Heart (tissue), 3 donors: ENCODE results near the gene ENSG00000284691.

DNA sequence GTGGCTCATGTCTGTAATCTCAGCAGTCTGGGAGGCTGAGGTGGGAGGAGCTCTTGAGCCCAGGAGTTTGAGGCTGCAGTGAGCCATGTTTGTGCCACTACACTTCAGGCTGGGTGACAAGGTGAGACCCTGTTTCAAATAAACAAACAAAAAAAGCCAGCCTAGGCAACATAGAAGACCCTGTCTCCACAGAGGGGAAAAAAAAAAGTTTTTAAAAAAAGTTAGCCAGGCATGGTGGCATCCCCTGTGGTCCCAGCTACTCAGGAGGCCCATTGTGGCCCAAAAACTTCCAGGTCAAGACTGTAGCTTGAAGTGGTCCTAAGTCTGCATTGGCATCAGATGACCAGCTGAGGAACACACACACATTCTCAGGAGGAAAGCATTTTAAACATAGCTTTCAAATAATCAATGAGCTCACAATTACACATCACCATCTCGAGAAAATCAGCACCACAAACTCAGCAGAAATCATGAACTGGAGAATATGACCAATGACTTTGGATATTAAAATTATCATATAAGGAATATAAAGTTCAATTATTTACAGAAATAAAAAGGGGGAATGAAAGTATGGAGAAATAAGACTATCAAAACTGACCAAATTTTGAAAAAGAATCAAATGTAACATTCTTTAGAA, 17.7 kb downstream of the ZNF746 start:
- RAMPAGE, long total RNA, 2 experiments = no peak in any of the 2 experiments

GRCh38 chr7:149493965-149494786, 3.4 kb downstream of the ZNF746 start:
- RAMPAGE, long total RNA, 2 experiments = no peak in any of the 2 experiments

- RAMPAGE, long total RNA, 2 experiments = no peak in any of the 2 experiments
Observed at GRCh38 chr7:149561470-149561857, 63.9 kb upstream of the ZNF746 start.

DNA sequence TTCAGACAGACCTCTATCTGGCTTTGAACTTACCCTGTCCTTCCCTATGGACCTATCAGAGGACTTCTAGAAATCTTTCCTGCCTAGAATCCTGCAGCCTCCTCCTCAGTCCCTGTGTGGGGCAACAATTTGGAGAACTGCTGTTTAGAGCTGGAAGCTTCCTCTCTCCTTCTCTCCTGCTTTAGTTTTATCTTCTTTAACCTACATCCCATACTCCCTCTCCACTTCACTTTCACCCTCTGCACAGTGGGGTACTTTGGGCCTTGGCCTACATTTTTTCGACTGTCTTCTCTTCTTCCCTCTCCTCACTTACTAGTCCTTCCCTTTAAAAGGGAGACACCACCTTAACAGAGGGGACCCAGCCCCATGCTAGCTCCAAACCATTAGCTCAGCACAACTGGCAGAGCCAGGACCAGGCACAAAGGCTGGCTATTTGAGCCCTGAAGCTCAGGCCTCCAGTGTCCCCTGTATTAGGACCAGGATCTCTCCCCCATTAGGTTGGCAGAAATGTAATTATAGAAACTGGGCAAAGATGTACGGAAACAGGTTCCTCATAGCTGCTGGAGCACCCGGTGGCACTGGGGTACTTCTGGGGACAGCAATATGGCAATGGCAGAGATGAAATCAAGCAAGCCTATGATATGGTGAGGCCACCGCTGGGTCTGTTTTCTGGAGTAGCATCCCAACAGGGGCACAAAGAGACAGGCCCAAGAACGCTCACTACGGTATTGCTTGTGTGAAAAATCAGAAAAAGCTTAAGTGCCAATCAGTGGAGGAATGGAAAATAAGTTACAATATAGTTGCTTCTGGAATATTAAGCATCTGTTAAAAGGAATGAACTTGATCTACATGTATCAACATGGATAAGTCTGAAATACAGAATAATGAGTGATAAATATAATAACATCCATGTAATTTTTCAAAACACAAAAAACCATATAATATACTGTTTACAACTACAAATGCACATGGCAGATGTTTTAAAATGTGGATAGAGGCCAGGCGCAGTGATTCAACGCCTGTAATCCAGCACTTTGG, 92.8 kb upstream of the ZNF746 start:
- RAMPAGE, long total RNA, 2 experiments = no peak in any of the 2 experiments

DNA sequence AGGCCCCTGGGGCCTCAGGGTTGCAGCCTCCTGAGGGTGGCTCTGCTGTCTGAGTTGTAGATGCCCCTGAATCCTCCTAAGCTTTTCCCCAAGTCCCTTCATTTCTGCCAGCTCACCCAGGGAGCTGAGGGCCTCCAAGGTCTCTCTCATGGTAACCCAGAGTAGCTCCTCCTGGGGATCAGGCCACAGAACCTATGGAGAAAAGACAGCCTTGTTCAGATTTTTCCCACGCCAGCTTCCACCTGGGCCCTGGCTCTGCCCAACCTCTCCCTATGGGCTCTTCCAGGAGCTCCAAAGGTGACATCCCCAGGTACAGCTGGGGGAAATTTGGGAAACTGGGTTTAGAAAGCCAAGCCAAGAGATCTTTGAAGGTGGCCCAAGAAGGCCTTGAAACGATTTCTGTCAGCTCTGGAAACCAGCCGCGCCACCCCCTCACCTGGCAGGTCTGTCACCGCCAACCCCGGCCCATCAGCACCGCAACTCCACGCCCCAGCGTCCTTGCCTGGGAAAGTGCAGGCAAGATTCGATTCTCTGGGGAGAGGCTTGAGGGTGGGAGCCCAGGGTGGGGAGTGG, 2.4 kb downstream of the ZNF467 start:
- RAMPAGE, long total RNA, 2 experiments = no peak in any of the 2 experiments

- RAMPAGE, long total RNA, 2 experiments = no peak in any of the 2 experiments
Observed at GRCh38 chr7:149865538-149866018, 8.2 kb upstream of the ATP6V0E2 start.

GRCh38 chr7:149869895-149870613, 3.7 kb upstream of the ATP6V0E2 start:
- RAMPAGE, long total RNA, 2 experiments = no peak in any of the 2 experiments

DNA sequence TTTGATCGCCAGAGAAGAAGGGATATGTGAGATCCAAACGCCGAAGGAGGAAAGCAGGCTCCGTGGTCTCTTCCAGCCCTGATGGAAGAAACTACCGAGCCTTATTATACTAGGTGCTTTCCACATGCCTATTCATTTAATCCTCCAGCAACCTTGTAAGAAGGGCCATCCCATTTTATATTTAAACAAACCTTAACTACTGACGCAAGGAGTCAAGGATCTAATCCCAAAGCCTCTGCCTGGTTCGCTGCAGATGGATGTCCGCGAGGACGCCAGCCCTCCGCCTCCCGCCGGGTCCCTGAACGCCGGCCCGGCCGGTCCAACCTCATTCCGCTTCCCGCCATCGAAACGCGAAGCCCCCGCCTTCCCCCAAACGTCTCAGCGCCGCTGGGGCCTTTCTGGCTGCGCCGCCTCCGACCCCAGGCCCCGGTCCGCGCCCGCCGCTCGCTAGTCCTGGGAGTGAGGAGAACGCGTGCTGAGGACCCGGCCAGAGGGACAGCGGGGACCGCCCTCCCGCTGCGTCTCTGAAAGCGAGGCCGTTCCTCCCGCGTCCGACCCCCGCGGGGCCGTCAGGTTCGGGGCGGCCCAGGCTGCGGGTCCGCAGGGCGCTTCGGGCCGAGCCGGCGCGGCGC, 620 bp upstream of the ATP6V0E2 start:
- RAMPAGE, long total RNA, 2 experiments = no peak in any of the 2 experiments

GRCh38 chr7:149879673-149880426, 6.1 kb downstream of the ATP6V0E2 start:
- RAMPAGE, long total RNA, 2 experiments = no peak in any of the 2 experiments

- RAMPAGE, long total RNA, 2 experiments = no peak in any of the 2 experiments
Observed at GRCh38 chr7:149883409-149883768, 9.6 kb downstream of the ATP6V0E2 start.

GRCh38 chr7:150322812-150322987, 455 bp upstream of the LRRC61 start:
- RAMPAGE, long total RNA, 2 experiments = no peak in any of the 2 experiments

- RAMPAGE, long total RNA, 2 experiments = no peak in any of the 2 experiments
Observed at GRCh38 chr7:150372243-150372984, 3.8 kb downstream of the REPIN1 start.

- RAMPAGE, long total RNA, 2 experiments = start-site peak on the minus strand in 1 of 2 experiments, at chr7:150379063-150379079 at its widest, 18 reads per replicate
Observed at GRCh38 chr7:150378844-150379201, 307 bp upstream of the ZNF775 start.

GRCh38 chr7:150385175-150385670, 6.1 kb downstream of the ZNF775 start:
- RAMPAGE, long total RNA, 2 experiments = no peak in any of the 2 experiments

GRCh38 chr7:150405132-150406223, at the start of gene ENSG00000284691:
TSS of gene ENSG00000284691 (plus strand) at chr7:150405676.
- RAMPAGE, long total RNA, 2 experiments = start-site peak on the plus strand in 1 of 2 experiments, at chr7:150405288-150405679 at its widest, 23 reads per replicate; start-site peak on the minus strand in 1 of 2 experiments, at chr7:150405267-150405325 at its widest, 9 reads per replicate

DNA sequence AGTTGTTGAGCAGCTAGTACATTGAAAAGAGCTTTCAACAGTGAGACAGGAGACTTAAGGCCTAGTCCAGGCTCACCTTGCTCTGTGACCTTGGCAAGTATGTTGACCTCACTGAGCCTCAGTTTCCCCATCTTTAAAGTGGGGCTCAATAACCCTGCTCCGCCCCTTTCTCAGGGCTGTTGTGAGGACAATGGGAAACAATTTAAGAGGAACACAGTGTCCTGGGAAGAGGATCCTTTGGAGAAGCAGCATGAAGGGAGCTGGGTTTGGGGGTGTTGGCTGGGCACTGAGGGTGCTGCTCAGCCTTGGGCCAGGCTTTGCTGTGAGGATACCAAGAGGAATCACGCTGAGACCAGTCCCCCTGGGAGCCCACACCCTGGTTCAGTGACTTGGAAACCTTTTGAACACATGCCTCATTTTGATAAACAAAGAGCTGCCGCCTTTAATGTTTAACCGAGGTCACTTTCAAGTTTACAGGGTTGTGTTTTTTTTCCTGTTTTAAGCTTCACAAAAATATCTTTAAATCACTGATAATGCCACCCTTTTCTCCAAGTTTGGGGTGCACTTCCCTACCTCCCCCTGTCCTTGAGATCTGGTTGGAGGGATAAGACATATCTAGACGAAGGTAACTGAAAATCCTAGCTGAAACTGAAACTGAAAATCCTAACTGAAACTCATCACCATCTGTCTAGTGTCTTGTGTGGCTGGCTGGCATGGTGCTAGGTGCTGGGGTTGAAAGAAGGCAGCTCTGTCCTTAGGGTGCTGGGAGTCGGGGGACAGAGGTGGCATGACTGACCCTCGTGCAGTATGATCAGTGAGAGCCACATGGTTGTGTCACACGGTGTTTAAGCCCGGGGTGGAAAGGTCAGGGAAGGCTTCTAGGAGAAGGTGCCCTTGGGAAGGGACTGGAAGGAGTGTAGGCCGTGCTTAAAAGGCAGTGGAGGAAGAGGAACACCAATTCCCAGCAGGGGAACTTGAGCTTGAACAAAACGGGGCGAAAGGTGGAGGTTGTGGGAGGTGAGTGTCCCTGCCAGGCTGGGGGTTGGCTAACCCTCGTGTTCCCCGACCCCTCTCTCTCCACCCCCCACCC, 1.3 kb downstream of the ENSG00000284691 start:
- RAMPAGE, long total RNA, 2 experiments = no peak in any of the 2 experiments

DNA sequence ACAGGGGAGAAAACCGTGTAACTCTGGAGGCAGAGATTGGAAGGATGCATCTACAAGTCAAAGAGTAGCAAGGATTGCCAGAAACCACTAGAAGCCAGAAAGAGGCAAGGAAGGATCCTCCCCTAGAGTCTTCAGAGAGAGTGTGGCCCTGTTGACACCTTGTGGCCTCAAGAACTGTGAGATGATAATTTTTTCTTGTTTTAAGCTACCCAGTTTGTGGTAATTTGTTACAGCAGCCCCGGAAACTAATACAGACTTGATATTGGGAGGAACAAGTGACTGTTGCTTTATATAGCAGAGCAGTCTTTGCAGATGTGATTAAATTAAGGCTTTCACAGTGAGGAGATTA, 3.6 kb upstream of the GIMAP7 start:
- RAMPAGE, long total RNA, 2 experiments = no peak in any of the 2 experiments

- RAMPAGE, long total RNA, 2 experiments = no peak in any of the 2 experiments
Observed at GRCh38 chr7:150563876-150564532, 3.2 kb upstream of the GIMAP4 start.

DNA sequence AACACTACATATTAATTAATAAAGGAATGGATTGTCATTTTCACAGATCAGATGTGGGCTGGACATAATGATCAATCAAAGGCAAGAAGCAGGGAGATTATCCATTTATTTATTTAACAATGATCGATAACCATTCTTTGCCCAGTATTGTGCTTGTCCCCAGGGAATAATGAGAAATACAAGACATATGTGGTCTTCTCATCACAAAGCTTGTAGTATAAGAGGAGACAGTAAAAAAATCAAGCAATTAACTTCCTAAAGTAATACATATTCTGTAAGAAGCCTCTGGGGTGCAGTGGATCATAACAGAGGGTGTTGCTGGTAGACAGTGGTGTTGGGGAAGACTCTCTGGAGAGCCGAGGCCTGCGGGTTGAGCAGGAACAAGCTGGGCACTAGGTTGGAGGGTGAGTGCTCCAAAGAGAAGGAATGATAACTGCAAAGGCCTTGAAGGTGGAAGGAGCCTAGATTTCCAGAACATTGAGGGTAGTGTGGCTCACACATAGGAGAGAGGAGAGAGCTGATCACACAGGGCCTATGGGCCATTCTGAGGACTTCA, 1.4 kb downstream of the GIMAP4 start:
- RAMPAGE, long total RNA, 2 experiments = no peak in any of the 2 experiments

DNA sequence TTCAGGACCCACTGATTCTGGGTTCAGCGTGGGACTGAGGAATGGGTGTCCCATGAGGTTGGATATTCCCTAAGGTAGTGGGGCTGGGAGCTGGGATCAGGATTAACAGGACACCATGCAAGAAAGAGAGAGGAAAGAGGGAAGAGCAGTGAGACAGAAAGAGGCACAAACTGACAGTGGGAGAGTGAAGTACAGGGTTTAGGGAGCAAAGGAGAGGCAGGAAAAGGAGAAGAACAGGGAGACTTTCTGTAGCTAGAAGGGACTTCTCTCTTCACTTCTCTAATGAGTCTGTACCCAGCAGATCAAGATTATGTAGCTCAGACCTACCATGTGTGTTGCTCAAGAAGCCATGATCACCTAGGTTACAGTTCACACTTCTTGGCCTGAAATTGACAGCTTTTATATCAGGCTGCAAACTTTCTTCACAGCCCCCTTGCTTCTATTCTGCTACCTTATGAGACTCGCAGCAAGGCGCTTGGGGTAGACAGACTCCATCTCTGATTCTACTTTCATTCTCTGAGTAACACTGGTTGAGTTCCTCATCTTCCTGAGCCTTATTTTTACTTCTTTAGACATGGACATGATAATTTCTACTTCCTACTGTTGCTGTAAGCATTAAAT, 19.7 kb upstream of the GIMAP2 start:
- RAMPAGE, long total RNA, 2 experiments = no peak in any of the 2 experiments